ENCODE results near the gene KCNF1.

DNA sequence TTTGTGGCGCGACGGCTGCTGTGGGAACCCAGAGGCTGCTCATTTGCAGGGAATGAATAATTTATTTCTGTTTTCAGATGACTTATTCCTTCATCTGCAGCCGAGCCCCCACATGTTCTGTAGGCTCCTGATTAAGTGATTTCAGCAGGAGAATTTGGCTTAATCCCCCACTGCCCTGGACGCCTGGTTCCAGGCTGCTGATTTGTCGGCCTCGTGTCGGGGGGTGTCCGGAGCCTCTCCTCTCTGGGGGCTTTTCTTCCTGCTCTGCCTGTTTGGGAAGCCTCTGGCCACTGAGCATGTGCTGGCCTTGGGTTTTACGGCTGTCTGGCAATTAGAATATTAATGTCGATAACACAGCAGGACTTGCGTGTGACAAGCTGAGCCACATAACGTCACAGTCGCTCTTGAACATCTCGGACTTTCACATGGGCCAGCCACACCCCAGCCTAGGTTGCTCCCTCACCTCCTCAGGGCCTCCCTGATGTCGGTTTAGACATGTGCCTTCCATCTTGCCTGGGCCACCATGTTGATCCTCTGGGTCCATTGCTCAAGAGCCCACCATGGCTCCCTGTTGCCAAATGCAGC, 62.4 kb downstream of the ODC1 start:
- PRO-cap: no peak

DNA sequence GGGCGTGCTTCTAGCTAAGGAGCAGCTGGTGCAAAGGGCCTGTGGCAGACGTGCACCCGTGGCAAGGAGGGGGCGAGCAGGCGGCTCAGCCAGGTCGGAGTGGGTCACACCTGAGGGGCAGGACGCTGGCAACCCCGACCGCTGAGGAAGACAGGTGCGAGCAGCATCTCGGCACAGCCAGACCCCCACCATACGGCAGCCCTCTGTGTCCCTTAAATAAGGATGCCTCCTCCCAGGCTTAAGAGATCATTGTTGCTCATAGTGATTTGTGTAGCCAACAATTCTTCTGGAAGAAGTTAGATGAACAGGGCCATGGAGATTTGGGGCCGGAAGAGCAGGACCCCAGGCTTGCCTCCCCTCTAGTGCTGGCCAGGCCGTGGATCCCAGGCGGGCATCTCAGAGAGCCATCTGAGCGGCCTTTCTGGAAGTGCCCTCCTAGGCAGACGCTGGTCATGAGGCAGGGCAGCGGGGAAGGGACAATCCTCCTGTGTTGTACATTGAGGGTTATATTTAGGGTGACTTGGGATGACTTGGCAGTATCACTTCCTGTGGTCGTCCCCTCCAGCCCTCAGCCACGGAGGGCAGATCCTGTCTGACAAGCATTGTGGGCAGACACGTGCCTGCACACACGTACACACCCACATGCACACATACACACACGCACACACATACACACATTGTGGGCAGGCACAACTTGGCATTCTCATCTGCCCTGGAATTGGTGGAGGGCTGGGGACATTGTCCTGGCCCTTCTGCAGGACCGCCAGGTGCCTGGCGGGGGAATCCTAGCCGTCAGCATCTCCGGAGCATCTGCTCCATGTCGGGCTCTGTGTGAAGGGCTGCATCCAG, 47.8 kb downstream of the ODC1 start:
- PRO-cap: no peak

DNA sequence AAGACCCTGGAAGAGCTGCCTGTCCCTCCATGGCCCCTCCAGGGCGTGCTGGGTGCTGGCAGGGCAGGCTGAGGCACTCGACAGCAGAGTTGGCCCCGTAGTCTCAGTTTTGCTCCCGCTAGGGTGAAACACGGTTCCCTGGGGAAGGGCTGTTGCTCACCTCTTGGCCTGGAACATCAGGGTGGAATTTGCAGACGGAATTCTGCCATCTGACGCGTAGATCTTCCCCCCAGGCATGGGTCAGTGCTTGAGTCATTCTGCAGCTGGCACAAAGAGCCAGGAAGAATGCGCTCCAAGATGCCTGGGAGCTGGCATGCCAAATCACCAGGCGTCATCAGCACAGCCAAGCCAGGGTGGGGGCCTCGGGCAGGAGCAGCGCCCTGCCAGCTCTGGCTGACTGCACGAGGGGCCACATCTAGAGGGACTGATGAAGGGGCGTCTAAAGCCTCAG, 42.7 kb downstream of the ODC1 start:
- PRO-cap: bidirectional peak, plus-strand start at position 342 of the sequence, minus-strand start at position 105 of the sequence

GRCh38 chr2:10499211-10499711, 51.1 kb upstream of the ODC1 start:
- PRO-cap: unidirectional peak, plus-strand start at chr2:10499529

DNA sequence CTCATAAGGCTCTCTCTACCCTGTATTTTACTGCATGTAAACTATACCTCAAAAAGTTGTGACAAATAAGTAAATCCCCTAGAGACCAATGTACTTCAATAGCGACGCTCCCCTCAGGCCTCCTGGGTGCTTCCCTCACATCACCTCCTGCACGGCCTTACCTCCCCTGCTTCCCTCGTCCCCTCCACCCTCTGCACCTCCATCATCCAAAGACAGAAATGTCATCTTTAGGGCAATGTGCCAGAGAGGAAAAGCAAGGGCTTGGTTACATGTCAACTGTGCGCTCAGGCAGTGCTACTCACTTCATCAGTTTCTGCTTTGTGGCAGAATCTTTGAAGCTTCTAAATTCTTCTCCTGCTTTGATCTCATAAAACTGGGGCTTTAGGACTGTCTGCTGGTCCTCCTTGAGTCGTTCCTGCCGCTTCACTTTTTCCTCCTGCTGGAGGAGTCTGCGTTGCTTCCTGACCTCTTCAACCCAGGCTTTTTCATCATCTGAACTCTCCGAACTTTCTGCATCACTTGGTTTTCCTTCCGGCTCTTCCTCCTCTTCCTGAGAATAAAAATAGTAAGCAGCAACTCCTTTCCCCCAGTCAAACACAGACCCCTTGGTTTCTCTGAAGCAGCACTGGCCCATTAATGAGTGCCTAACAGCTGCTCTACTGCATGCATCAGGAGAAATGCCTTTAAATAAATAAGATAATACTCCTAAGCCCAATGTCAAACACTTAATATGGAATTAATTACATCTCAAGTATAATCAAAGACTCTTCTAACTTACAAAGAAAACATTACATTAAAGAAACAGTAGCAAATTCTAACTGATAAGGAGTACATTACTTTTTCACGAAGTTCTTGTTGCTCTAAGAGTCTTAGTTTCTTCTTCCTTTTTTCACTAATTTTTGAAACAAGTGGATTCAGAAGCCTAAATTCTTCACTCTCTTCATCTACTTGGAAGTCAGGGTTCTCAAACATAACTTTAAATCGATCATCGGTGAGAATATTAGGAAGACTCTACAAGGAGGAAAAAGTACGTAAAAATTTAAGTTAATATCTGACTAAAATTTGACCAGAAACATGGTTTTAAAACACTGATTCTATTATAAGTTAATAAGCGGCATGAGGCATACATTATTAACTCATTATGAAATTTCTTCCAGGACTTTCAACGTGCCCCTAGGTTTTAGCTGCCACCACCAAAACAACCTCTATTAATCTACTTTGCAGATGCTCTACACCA, 100.6 kb downstream of the NOL10 start:
- PRO-cap: no peak

DNA sequence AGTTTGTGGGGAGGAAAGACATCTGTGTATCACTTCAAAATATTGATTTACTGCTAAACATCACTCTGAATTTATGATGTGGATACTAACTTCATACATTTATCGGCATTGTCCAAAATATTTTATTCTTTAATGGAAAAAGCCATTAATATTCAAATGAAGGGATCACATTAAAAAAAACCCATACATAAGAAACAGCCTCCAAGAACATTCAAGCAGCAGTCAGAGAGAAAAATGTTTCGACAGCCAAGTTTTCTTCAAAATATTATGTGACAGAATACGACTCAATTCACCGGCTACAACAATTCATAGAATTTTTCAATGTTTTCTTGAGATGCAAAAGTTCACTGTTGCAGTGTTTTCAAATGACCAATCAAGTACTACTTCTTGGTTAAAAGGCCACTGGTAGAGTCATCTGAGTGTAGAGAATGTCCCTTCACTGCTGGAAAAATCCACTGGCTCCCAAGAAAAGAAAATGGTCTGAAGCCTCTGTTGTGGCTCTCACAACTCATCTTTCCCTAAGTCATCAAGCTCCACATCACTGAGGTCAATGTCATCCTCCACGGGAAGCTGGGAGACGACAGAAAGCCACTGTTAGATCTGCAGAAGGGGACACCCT, 28.7 kb downstream of the PDIA6 start:
- PRO-cap: no peak

DNA sequence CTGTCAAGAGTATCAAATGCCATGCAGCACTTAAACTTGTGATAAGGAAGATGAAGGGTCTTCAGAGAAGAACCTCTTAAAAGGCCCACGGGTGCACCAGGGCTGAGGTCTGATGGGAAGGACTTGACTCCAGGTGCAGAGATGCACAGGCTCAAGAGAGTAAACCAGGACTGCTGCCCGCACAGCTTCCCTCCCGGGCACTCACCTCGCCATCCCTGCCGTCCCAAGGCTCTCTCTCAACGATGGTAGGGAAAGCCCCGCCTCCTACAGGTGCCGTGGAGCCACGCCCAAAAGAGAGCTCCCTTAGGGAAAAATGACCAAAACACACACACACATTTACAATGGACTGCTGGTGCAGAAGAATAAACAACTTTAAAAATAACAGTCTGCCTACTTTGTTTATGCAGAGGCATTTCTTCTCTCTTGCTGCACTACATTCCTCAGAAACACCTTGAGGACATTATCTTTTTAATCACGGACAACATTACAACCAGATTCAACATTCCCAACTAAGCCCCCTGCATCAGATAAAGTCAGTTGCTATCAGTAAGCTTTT, 27.8 kb downstream of the PDIA6 start:
- PRO-cap: no peak

GRCh38 chr2:10810661-10811241, 1.8 kb downstream of the PDIA6 start:
- PRO-cap: no peak

DNA sequence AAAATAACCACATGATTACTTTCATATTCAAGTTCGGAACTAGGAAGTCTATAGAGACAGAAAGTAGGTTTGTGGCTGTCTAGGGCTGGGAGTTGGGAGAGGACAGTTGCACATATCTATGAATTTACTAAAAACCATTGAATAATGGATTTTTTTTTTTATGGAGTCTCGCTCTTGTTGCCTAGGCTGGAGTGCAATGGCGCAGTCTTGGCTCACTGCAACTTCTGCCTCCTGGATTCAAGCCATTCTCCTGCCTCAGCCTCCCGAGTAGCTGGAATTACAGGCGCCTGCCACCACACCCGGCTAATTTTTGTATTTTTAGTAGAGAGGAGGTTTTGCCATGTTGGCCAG, 13.6 kb upstream of the PDIA6 start:
- PRO-cap: no peak

GRCh38 chr2:10873480-10874293, 38.0 kb upstream of the KCNF1 start:
- PRO-cap: no peak

- PRO-cap: no peak
Measured at GRCh38 chr2:10911333-10912079, at the start of gene KCNF1. Gene KCNF1 (plus strand): TSS chr2:10911934.

DNA sequence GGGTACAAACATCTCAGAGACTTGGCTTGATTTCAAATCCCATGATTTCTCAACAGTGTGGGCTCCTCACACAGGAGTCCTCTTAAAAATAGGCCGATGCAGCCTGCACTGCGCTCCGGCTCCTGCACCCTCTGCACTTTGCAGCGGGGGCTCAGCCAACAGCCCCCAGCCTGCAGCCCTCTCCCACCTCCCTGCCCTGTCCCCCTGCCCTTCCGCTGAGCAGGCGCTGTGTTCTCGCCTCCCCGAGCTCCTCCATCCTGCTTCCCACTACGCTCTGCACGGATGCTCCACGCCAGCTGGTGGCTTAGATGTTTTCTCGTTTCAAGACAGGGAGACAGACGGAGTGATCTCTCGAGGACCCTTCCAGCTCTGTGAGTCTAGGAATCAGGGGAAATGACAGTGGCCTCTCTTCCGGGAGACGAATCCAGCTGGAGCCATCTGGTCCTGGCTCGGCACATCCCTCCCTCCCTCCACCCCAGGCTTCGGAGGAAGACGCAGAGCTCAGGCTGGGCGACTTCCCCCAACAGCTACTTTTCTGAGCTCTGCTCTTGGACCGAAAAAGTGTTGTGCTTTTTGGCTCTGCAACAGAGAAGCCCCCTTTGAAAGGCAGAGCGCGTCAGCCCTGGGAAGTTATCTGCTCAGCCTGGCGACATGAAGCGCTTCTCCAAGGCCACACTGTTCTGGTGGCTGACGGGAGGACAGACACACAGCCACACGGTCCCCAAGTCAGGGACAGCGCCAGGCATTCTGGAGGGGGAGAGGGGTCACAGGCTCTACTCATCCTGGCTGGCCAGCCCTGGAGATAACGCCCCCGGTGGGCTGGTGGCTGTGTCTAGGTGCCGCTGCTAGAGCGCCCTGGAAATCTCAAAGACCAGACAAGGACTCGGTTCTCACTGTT, 71.6 kb downstream of the KCNF1 start:
- PRO-cap: no peak

DNA sequence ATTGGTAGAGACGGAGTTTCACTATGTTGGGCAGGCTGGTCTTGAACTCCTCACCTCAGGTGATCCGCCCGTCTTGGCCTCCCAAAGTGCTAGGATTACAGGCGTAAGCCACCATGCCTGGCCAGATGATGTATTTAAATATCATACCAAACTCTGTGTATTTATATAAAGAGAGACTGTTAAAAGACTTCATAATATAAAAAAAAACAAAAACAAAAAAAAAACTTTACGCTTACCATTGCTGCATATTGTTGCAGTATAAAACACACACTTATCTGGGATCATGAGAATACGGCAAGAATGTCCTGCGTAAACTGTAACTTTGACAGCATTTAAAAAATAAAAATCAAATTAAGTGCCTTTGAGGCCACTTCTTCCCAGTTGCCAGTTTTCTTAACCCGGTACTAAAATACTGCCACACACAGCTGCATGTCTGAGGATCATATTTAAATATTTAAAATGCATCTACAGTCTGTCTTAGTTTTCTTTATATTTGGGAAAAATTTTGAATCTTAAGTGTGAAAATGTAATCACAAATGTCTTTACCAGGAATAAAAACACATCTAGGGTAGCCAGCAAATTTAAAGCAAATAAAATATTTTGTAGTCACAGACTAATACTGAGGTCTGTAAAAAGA, 26.7 kb downstream of the SLC66A3 start:
- PRO-cap: no peak

- PRO-cap: no peak
Measured at GRCh38 chr2:11213294-11214113, 58.2 kb downstream of the SLC66A3 start.

DNA sequence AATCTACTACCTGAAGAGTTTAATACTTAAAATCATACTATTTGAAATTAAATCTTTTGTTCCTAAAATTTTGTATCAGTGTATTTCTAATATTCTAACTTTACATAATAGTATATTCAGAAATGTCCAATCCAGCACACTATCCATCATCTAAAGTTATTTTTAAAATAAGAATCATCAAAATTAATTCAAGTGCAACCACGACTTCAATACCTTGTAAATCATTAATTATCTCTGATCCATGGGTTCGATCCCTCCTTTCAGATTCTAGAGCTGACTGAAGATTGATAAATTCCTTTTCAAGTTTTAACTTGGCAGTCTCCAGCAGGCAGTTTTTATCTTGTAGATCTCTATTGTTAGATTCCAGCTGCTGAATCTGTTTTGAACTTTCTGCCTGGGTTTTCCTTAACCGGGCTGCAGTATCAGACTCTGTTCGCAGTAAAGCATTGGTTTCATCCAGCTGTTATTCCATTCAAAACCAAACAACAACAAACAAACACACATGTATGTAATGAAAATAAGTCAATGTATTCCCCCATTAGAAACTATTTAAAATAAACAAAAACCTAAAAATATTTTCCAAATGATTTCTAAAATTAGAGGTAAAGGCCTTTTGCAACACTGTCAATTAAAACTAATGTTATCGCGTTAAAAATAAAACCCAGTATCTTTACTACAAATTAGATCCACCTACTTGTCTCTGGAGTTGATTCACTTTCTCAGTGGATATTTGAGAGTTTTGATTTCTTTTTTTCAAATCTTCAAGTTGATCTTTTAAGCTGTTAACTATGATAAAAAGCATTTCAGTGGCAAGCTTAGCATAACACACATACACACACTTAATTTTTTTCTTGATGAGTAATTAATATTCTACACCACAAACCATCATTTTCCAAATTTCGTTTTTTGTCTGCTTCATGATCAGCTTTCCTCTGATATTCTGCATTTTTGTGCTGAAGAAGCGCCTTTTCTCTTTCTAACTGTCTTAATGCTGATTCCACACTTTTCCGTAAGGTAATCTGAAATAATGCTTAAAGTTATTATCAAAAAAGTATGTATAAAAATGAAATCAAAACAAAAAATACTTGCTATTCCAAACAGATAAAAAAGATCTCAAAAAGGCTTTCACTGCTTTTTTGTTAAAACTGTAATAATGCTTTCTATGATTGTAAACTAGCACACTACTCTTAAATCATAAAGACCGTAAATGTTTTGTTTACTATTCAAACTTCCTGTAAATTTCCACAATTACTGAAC, 59.8 kb downstream of the SLC66A3 start:
- PRO-cap: no peak

- PRO-cap: no peak
Measured at GRCh38 chr2:11218658-11219255, 63.5 kb downstream of the SLC66A3 start.

DNA sequence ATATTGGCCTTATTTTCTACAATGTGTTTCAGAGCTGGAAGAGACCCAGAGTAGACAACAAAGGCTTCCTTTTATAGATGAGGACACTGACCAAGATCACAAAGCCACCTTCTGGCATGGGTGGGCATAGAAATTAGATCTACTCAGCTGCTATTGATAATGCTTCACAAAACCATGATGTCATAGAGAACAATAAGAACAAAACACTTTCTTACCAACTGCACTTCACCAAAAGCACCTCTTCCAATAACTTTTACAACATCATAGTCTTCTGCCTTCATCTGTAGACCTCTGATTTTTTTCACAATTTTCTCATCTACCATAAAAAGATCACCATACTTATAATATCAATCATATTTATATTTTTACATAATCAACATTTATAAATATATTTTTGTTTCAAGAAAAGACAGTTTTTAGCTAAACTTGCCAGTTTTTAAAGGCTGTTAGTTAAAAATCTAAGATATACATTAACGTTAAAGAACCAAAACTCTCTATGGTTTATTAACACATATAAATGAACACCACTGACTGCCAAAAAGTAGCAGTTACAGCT, 58.0 kb downstream of the ROCK2 start:
- PRO-cap: no peak

DNA sequence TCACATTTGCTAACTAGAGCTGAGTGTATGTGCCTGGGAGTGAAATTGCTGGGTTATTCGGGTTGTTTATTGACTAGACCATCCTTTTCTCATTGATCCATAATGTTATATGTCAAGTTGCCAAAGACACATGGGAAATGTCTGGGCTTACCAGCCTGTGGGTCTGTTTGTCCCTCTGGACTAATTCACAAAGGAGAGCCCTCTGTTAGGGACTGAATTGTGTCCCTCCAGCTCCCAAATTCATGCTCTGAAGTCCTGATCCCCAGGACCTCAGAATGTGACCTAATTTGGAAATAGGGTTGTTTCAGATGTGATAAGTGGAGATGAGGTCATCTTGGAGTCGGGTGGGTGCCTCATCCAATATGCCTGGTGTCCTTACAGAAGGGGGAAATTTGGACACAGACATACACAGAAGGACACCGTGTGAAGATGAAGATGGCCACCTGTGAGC, 41.3 kb upstream of the ROCK2 start:
- PRO-cap: no peak

GRCh38 chr2:11515444-11516078, 18.3 kb upstream of the GREB1 start:
- PRO-cap: no peak

DNA sequence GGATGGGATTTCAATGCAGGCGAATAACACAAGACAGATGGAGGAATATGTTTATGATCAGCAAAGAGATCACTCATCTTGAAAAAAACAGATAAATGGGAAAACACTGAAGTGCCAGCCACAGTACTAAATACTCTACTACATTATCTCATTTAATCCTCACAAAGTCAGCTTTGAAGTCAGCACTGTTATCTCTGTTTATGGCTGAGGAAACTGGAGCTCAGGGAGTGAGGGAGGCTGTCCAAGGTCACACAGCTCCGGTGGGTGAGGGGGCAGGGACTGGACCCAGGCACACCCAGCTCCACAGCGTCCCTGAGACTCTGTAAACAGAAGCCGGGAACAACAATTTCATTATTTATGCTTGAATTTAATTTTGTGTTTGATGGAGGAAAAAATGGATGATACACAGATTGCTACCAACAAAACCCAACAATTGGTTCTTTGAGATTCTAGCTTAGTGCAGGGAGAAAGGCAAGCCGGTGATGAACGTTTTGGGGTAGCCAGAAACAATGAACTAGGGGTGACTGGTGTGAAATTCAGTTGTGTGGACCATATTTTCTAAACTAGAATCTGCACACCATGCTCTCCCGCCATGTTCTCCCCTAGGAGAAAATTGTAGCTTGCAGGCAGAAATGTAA, 512 bp upstream of the GREB1 start:
- PRO-cap: no peak

All from right common carotid artery plus branches (tissue), 1 donor.